Measurements from ENCODE around the gene PPP1R36.

- PRO-cap, 4 experiments = peak in 4 of 4 experiments; most common plus-strand start chr14:61477092 (in 4); most common minus-strand start chr14:61476904 (in 1)
- RAMPAGE, long total RNA, 2 experiments = no peak in any of the 2 experiments
- RRBS = no CpG with 5 or more reads among the region's 7 CpGs
Observed at GRCh38 chr14:61476292-61477367, 155.3 kb downstream of the PRKCH start.

DNA sequence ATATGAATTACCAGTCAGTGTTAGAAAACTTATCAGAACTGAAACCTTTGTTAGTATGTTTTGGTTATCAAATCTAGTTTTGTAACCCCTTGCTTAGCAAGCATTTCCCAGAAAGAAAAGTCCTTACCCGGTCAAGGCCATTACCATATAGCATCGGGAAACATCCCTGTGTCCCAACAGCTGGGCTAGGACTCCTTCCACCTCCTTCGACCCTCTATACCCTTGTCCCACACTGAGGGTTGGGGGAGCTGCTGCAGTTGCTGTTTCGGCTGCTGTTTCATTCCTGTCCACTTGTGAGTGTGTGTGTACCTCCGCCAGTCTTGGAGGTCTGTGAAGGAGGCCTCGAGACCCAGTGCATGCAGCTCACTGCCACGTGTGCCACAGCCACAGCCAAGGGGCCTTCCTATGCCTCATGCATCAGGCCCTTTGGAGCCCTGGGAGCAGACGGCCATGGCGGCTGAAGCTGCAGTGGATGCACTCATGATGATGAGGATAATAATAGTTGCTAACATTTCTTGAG lies 156.3 kb downstream of the PRKCH start:
- PRO-cap, 4 experiments = no peak in any of the 4 experiments
- RAMPAGE, long total RNA, 2 experiments = no peak in any of the 2 experiments
- RRBS = no CpG with 5 or more reads among the region's 9 CpGs

DNA sequence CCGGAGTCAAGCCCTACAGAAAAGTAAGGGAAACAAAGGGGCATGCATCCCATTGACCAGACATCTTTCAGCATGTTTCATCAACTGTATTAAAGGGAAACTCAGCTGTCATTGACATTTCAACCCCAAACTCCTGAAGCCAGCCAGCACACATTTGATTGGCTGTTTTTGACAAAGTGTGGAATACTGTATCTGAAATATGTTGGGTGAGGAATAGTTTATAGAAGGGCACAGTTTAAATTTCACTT lies 168.3 kb downstream of the PRKCH start:
- PRO-cap, 4 experiments = no peak in any of the 4 experiments
- RAMPAGE, long total RNA, 2 experiments = no peak in any of the 2 experiments
- RRBS = no CpG with 5 or more reads among the region's 1 CpG

DNA sequence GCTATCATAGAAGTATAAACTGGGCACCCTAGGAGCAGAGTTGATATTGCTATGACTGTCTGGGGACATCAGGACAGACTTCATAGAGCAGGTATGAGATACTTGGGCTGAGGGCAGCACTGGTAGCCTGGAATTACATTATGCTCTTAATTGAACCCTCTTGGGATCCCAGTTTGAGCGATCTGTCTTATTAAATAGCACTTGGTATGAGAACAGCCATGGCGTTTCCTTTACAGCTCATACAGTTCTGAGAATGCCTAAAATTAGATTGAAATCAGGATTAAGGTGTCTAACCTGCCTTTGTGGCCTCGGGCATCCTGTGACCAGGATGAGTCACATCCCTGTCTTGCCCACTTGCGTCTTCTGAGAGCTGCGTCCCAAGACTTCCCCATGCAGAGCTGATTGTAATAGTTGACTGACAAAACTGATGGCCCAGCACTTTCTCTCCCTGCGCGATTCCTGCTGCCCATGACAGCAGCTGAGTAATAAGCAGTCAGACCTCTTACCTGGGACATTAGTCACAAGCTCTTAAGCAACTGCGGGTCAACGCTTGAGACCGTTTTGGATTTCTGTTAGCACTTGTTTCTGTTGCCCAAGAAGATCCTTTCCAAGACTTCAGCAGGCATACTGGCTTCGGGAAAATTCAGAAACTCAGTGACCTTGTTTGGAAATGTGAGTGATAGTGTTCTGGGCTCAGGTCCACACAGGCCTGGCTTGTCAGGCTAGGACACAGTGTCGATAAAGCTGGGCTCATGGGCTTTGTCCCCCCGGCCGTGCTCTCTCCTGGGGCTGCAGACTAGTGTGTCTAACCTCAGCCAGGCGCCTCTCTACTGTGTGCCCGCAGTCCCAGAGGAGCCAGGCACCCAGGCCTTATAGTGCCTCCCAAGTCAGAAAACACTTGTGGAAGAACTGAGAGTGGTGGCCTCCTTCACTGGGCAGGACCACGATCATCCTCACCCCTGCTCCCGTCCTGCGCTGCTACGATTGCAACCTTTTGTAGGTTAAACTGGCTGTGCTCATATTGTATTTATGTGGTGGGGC lies 169.9 kb upstream of the HIF1A start:
- PRO-cap, 4 experiments = peak in 1 of 4 experiments; most common plus-strand start position 578 of the sequence (in 1); most common minus-strand start position 249 of the sequence (in 1)
- RAMPAGE, long total RNA, 2 experiments = no peak in any of the 2 experiments
- RRBS = no CpG with 5 or more reads among the region's 20 CpGs

DNA sequence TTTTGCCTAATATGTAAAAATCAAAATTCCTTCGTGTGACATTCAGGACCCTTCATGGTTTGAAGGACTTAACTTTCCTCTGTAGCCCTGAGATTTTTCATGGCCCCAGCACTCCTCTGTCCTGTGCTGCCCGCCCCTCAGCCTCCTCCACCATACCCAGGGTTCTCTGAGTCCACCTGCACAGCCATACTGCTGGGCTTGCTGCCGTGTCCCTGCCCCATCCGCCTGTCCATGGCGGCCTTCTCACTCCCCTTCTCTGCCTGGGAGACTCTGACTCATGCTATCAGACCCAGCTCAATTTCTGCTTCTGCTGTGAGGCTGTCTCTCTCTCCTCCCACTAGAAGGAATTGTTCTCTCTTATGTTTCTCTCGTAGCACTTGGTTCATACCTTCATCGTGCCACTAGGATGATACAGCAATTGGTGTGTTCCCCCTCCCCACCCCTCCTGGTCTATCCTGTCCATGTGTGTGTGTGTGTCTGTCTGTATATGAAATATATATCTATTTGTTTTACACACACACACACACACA lies 167.6 kb upstream of the HIF1A start:
- PRO-cap, 4 experiments = no peak in any of the 4 experiments
- RAMPAGE, long total RNA, 2 experiments = no peak in any of the 2 experiments
- RRBS = no CpG with 5 or more reads among the region's 7 CpGs

GRCh38 chr14:61598953-61599444 lies 96.3 kb upstream of the HIF1A start:
- PRO-cap, 4 experiments = no peak in any of the 4 experiments
- RAMPAGE, long total RNA, 2 experiments = no peak in any of the 2 experiments
- RRBS = no CpG with 5 or more reads among the region's 1 CpG

GRCh38 chr14:61669186-61669543 lies 26.1 kb upstream of the HIF1A start:
- PRO-cap, 4 experiments = no peak in any of the 4 experiments
- RAMPAGE, long total RNA, 2 experiments = no peak in any of the 2 experiments
- RRBS = no CpG with 5 or more reads among the region's 1 CpG

GRCh38 chr14:61694707-61695375 lies 472 bp upstream of the HIF1A start:
- PRO-cap, 4 experiments = peak in 4 of 4 experiments; most common minus-strand start chr14:61695236 (in 4)
- RAMPAGE, long total RNA, 2 experiments = no peak in any of the 2 experiments
- RRBS = no CpG with 5 or more reads among the region's 34 CpGs

DNA sequence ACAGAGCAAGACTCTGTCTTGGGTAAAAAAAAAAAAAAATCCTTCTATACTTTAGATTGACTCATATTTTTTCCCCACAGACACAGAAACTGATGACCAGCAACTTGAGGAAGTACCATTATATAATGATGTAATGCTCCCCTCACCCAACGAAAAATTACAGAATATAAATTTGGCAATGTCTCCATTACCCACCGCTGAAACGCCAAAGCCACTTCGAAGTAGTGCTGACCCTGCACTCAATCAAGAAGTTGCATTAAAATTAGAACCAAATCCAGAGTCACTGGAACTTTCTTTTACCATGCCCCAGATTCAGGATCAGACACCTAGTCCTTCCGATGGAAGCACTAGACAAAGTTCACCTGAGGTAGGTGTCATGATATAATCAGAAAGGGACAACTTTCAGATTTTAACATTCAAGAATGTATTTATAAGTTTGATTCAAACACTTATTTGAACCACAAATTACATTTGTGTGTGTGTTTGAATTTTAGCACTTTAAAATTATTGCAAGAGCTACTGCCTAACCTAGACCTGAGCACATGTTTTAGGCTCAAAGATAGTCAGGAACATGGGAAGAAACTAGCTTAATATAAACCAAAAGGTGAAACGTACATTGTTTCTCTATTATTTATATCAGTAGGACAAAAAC lies 24.1 kb upstream of the SNAPC1 start:
- PRO-cap, 4 experiments = no peak in any of the 4 experiments
- RAMPAGE, long total RNA, 2 experiments = no peak in any of the 2 experiments
- RRBS = no CpG with 5 or more reads among the region's 6 CpGs

DNA sequence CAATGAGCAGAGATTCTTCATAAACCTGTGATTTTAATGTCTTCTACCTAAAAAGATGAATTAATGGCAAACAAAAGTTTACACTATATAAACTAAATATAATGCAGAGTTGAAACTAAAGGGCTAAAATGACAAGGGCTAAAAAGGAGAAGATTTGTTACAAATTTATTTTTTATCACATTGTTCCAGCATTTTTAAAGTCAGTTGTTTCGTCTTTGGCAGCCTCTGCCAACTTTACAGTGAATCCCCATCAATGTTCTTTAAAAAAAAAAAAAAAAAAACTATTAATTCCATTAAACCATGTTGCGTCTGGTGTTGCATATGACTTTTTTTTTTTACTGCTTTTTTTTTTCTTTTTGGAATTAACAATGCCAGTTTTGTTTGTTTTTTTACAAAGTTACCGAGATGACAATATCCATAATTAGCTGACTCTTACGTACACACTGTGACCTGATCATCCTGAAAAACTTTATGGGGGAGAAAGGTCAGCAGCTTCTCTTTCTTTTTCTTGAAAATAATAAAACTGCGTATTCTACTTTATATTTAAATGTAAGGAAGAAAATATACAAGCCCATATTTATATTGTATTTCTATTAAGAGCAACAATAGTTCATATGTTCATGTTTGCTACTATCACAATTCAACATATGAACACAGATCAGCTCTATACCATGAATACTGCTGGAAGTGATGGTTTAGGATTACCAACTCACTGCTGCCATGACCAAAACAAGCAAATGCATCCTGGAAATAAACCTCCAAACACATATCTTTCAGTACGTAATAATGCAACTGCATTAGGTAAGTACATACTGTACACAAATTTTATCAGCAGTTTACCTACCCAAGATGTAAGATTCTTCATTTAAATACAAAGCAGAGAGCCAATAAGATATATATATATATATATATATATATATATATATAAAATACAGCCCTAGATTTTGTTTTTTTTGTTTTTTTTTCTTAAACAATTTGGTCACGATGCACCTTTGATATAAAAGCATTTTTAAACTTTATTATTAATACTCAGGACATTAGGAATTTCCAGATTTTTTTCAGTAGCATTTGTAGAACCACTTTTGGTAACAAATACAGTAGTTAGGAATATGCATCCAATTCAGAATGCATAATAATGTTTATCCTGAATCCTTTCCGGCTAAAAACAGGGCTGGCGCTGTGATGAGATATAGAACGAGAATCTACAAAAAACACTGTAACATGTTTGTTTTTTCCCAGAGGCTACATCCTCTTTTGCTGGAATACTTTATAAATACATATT lies 55.4 kb upstream of the GPHB5 start:
- PRO-cap, 4 experiments = no peak in any of the 4 experiments
- RAMPAGE, long total RNA, 2 experiments = no peak in any of the 2 experiments
- RRBS = no CpG with 5 or more reads among the region's 10 CpGs

DNA sequence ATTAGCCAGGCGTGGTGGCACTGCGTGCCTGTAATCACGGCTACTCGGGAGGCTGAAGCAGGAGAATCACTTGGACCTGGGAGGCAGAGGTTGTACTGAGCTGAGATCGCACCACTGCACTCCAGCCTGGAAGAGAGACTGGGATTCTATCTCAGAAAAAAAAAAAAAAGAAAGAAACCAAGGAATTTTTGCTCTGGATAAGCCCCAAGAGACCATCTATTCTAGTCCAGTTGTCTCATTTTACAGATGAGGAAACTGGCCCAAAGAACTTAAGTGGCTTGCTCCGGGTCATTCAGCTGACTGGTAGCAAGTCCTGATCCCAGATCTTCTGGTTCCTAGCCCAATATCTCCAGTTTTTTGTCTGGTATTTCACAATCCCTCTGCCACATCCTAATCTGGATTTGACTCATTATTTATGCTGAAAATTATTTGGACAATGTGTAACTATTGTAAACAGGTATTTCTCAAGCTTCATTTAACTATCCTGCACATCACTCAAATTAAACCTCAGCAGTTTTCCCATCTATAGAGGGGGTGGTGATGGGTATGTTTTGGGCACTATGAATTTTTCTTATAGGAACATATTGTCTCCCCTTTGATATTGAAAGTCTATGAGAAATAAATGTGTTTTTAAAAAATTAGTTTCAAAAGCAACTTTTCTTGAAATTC lies 43.5 kb downstream of the PPP2R5E start:
- PRO-cap, 4 experiments = no peak in any of the 4 experiments
- RAMPAGE, long total RNA, 2 experiments = no peak in any of the 2 experiments
- RRBS = no CpG with 5 or more reads among the region's 6 CpGs

DNA sequence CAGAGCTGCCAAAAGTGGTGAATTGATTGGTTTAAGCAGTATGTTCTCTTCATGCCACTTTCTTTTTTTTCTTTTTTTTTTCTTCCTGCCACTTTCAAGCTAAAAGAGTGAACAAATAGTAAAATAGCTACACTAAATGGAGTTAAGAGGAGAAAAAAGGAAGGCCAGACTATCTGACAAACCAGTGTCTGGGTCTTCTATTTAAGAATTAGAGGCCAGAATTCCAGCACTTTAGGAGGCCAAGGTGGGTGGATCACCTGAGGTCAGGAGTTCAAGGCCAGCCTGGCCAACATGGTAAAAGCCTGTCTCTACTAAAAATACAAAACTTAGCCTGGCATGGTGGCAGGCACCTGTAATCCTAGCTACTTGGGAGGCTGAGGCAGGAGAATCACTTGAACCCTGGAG lies 9.1 kb upstream of the WDR89 start:
- PRO-cap, 4 experiments = no peak in any of the 4 experiments
- RAMPAGE, long total RNA, 2 experiments = no peak in any of the 2 experiments

GRCh38 chr14:63686475-63686811 lies 41.4 kb downstream of the SGPP1 start:
- PRO-cap, 4 experiments = no peak in any of the 4 experiments
- RAMPAGE, long total RNA, 2 experiments = no peak in any of the 2 experiments
- RRBS = no CpG with 5 or more reads among the region's 3 CpGs

GRCh38 chr14:63998710-63999260 lies 146.0 kb downstream of the SYNE2 start:
- PRO-cap, 4 experiments = no peak in any of the 4 experiments
- RAMPAGE, long total RNA, 2 experiments = no peak in any of the 2 experiments
- RRBS = no CpG with 5 or more reads among the region's 4 CpGs

GRCh38 chr14:64097704-64098594 lies 196.2 kb downstream of the ESR2 start:
- PRO-cap, 4 experiments = no peak in any of the 4 experiments
- RAMPAGE, long total RNA, 2 experiments = no peak in any of the 2 experiments
- RRBS = no CpG with 5 or more reads among the region's 9 CpGs

DNA sequence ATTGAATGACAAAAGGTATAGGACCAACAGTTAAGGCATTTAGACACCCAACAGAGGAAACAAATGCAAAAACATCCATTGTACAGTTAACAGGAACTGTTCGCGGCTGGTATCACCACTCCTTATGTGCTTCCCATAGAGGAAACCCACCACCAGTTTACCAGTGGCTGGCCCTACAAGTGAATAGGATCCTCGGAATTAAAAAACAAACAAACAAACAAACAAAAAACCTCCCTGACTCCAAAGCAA lies 65.7 kb downstream of the ESR2 start:
- PRO-cap, 4 experiments = no peak in any of the 4 experiments
- RAMPAGE, long total RNA, 2 experiments = no peak in any of the 2 experiments
- RRBS = no CpG with 5 or more reads among the region's 3 CpGs

- PRO-cap, 4 experiments = no peak in any of the 4 experiments
- RAMPAGE, long total RNA, 2 experiments = start-site peak on the plus strand in 1 of 2 experiments, at chr14:64441402-64442384 at its widest, 9 reads per replicate
- RRBS = no CpG with 5 or more reads among the region's 27 CpGs
Observed at GRCh38 chr14:64441754-64442637, 23.3 kb upstream of the AKAP5 start.

- PRO-cap, 4 experiments = no peak in any of the 4 experiments
- RAMPAGE, long total RNA, 2 experiments = no peak in any of the 2 experiments
- RRBS = no CpG with 5 or more reads among the region's 7 CpGs
Observed at GRCh38 chr14:64522658-64523181, 17.8 kb upstream of the HSPA2 start.

DNA sequence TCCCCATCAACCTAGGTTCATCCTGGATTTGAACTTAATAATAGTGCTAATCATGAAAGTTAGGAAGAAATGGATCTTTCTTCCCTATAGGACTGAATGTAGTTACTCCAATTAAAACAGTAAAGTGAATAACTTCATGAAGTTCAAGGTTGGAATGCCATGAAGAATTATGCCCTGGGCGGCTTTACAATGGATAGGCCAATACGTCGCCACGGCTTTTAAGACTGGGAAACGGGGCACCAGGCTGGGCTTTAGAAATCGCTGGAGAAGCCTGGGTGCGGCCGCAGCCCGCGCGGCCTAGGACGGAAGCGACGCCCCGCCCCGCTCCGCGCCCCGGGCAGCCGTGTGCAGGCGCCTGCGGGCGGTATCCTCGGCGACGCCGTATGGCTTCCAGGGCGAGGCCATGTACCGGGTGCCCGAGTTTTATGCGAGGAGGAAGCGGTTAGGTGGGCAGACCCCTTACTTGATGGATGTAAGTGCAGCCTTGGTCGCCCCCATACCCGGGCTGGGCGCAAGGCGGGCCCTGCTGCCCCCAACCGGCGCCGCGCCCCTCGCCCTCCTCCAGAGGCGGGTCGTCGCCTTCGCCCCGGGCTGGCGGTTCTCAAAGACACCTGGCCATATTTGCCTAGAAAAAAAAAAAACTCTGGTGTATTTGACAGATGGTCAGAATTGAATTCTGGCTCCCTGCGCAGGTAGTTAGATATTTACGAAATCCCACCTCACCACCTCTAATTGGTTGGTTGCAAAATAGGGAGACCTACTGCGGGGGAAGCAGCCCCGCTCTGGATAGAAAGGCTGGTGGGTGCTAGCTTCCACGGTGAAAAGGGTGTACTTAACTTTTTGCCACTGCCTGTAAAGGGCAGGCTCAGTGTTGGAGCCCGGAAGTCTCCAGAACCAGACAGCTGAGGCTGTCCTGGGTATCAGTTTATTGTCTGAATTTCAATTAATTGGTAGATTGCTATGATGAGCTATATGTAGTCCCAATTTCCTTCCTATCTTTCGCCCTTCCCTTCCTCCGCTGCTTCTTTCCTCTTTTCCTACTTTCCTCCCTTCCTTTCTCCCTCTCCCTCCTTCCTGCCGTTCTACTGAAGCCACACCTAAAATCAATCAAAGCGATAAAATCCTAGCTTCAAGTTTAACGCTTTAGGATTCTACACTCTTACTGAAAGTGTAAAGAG lies at the start of gene PPP1R36:
Gene PPP1R36, plus strand, starts transcription at position 367 of the 1,178 bp plus-strand sequence.
- PRO-cap, 4 experiments = peak in 2 of 4 experiments; most common plus-strand start position 254 of the sequence (in 1); most common minus-strand start position 226 of the sequence (in 1)
- RAMPAGE, long total RNA, 2 experiments = no peak in any of the 2 experiments
- RRBS = 7% methylated on average over 26 of the region's 58 CpGs

- PRO-cap, 4 experiments = peak in 2 of 4 experiments; most common plus-strand start chr14:64562690 (in 2); most common minus-strand start chr14:64562554 (in 1)
- RAMPAGE, long total RNA, 2 experiments = no peak in any of the 2 experiments
- RRBS = no CpG with 5 or more reads among the region's 3 CpGs
Observed at GRCh38 chr14:64562474-64562969, 12.8 kb downstream of the PPP1R36 start.